Metastatic Liver Carcinoma in the Lung (tissue), 2 donors: ENCODE data around the genes ZNFX1, B4GALT5, SPATA2 and PEDS1.

- PRO-cap, 2 experiments = no peak in any of the 2 experiments
Observed at GRCh38 chr20:48965212-48966276, 44.0 kb downstream of the ARFGEF2 start.

DNA sequence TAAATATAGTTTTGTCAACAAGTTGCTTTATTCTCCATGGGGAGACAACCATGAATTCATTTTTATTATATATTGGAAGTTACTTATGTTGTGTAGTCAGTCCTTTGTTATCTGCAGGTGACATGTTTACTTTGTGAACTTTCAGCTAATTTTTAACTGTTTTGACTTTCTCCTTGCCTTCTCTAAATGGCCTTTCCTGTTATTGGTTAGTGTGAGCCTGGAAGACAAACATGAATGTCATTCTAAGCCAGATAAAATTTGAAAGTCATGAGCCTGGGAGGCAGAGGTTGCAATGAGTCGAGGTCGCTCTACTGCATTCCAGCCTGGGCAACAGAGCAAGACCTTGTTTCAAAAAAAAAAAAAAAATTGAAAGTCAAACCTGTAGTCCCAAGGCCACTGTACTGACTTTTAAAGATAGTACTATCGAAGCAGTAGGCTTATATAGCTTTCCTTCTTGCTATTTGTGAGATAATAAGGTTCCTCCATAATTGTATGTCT is 37.0 kb upstream of the CSE1L start:
- PRO-cap, 2 experiments = peak in 1 of 2 experiments; most common plus-strand start position 283 of the sequence (in 1)

GRCh38 chr20:49275948-49276934 is 1.6 kb downstream of the ZNFX1 start:
- PRO-cap, 2 experiments = no peak in any of the 2 experiments

DNA sequence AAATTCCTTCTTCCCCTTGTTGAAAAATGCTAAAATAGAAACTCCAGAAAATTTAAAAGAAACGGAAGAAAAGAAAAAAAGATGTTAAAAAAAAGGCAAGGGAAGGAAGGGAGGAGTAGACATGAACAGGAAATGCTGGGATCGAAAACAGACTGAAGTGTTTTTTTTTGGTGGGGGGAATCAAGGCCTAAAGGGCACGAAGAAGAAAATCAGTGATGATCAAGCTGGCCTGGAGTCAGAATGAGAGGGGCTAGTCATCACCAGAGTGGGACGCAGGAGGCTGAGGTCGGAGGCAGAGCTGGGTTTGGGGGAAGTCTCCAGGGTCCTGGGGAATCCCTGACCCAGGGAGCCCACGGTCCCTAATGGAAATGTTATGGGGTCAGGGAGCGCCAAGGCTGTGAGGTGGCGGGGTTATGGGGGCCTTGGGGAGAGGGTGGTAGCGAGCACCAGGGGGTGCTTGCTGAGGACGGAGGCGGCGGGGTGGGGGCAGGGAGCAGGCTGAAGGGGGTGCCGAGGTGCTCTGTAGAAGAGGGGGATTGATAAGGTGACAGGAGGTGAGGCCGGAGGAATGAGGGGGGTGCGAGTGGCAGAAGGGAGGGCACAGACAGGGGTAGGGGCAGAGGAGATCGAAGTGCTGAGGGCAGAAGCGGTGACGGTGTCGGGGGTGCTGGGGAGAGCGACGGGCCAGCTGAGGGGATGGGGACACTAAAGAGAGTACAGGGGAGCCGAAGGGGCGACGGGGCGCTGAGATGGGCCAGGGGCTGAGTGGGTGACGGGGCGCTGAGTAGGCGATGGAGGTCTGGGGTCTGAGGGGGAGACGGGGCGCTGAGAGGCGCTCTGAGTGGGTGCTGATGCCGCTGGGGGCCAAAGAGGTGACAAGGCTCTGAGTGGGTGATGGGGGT is 671 bp downstream of the ZNFX1 start:
- PRO-cap, 2 experiments = no peak in any of the 2 experiments

DNA sequence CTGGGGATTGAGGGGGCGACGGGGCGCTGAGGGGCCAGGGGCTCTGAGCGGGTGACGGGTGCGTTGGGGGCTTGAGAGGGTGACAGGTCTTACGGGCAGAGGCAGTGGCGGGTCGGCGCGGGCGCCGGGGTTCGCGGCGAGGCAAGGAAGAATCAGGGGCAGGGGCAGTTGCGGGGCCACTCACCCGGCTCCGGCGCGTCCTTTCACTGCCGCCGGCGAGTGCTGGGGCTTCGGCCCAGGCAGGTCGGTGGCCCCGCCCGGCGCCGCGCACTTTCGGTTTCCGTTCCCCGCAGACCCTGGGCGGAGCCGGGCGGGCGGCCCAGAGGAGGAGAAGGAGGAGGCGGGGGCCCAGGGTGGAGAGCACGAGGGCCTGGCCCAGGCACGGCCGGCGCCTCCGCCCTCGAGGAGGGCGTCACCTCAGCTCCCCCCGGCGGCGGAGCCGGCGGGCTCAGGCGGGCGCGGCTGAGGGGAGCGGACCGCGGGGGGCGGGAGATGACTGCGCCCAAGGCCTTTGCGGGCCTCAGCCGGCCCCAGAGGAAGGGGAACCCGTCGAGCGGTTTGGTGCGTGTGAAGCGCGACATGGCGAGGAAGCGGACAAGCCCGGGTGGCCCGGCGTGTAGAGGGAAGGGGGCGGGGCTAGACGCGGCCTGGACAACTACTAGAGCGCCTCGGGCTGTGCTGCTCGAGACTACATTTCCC is at the start of gene ZNFX1:
ZNFX1 (minus strand) TSS at position 221 of the 699 bp plus-strand sequence.
- PRO-cap, 2 experiments = peak in 2 of 2 experiments; most common plus-strand start position 332 of the sequence (in 1); most common minus-strand start position 208 of the sequence (in 1)

GRCh38 chr20:49344864-49345392 is 67.1 kb upstream of the ZNFX1 start:
- PRO-cap, 2 experiments = no peak in any of the 2 experiments

DNA sequence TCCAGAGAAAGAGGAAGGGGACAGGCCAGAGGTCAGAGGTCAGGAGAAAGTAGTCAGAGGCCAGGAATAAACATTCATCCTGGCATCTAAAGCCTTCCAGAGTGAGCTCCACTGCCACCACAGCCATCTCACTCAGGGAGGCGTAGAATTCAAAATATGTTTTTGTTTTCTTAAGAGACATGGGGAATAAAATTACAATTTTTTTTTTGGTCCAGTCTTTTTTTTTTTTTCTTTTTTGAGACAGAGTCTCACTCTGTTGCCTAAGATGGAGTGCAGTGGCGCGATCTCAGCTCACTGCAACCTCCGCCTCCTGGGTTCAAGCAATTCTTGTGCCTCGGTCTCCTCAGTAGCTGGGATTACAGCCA is 18.0 kb upstream of the PTGIS start:
- PRO-cap, 2 experiments = no peak in any of the 2 experiments

- PRO-cap, 2 experiments = no peak in any of the 2 experiments
Observed at GRCh38 chr20:49604334-49604911, 36.5 kb upstream of the PTGIS start.

DNA sequence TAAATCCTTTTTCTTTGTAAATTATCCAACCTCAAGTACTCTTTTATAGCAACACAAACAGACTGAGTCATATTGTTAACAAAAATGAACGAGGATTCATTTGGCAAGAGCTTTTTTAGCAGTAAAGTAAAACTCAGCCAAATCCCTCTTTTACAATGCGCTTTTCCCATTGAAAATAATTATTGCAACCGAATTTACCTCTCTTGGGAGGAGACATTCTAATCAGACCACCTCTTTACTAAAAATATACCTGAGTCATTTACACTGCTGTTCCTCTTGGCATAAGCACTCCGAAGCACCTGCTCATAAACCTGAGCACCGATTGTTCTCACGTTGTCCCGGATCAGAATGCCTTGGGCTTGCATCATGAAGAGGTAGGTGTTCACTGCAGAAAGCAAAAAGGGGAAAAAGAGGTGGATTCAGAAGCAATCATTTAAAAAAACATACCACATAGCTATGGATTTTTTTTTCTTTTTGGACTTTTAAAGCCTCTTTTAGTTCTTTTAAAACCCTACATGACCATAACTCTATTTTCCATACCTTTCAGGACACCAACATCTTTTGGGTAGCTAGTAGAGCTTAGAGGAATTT is 57.3 kb downstream of the B4GALT5 start:
- PRO-cap, 2 experiments = no peak in any of the 2 experiments

- PRO-cap, 2 experiments = no peak in any of the 2 experiments
Observed at GRCh38 chr20:49669010-49669405, 44.7 kb downstream of the B4GALT5 start.

DNA sequence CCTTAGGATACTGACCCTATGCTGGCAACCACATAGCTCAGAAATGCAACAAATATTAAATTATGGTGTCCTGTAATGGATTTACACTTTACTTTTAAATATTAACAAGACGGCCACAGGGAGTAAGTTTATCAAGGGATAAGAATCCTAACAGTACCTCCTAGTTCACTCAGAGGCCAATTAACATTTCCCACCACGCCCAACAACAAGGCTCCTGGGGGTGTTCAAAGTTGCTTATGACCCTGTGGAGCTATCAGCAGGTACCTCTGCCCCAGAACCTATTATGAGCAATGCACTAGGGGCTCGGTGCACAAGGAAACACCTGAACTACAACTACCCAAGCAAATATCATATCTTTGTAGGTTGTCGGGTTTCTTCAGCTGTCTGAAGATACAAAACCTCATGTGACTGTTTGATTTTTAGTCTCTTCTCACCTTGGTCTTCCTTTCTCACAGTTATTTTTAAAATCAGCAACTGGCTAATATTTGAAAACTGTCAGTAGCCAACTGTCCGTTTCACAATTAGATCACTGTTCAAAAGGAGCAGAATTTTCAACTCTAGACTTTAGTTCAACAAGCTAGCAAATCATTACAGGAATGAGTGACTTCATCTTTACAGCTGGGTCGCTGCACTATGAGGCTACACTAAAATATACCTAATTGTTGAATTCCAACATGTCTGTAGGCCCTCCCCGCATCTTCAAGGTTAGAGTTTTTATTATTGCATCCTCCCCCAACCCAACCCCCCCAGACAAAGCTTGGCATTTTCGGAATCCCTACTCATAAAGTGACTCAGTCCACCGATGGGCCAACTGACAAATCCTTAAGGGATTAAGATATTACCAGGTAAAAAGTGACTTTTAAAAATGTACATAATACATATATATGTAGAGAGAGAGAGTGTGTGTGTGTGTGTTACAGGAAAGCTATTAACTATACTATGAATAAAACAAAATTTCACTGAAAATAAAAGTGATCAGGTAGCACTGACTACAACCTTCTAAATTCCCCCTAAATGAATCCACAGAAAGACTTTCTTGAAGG is 38.1 kb downstream of the B4GALT5 start:
- PRO-cap, 2 experiments = no peak in any of the 2 experiments

GRCh38 chr20:49713817-49714297 is at the start of gene B4GALT5:
TSS of gene B4GALT5 (minus strand) at chr20:49713878.
- PRO-cap, 2 experiments = peak in 2 of 2 experiments; most common plus-strand start chr20:49713960 (in 1); most common minus-strand start chr20:49713878 (in 2)

GRCh38 chr20:49724420-49725416 is 11.0 kb upstream of the B4GALT5 start:
- PRO-cap, 2 experiments = no peak in any of the 2 experiments

- PRO-cap, 2 experiments = peak in 1 of 2 experiments; most common plus-strand start chr20:49785989 (in 1)
Observed at GRCh38 chr20:49785614-49786246, 26.9 kb upstream of the SLC9A8 start.

GRCh38 chr20:49794337-49794839 is 18.2 kb upstream of the SLC9A8 start:
- PRO-cap, 2 experiments = no peak in any of the 2 experiments

- PRO-cap, 2 experiments = peak in 2 of 2 experiments; most common plus-strand start chr20:49915822 (in 2); most common minus-strand start chr20:49915492 (in 1)
Observed at GRCh38 chr20:49915225-49916179, at the start of gene SPATA2. TSS of gene SPATA2 (minus strand) at chr20:49915529.

- PRO-cap, 2 experiments = no peak in any of the 2 experiments
Observed at GRCh38 chr20:50012494-50013139, 29.8 kb downstream of the SNAI1 start.

- PRO-cap, 2 experiments = peak in 2 of 2 experiments; most common plus-strand start chr20:50153928 (in 1); most common minus-strand start chr20:50153723 (in 2)
Observed at GRCh38 chr20:50153500-50154192, at the start of gene PEDS1. TSS of gene PEDS1 (minus strand) at chr20:50153723.

DNA sequence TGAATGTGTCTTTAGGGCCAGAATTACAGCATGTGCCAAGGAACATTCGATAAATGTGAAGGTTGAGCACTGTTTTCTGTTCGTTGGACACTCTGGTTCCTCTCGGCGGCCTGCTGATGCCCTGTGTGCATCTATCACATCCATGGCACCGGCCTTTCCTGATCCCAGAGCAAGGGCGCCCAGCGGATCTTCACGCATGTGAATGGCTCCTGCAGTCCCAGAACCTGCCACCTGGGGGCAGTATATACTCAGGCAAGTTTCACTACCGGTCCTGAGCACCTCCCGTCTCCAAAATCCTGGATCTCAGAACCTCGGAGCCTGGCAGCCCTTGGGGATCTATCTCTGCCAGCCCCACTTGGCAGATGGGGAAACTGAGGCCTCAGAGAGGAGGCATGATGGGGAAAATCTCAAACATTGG is 4.4 kb upstream of the CEBPB start:
- PRO-cap, 2 experiments = peak in 1 of 2 experiments; most common plus-strand start position 306 of the sequence (in 1)

DNA sequence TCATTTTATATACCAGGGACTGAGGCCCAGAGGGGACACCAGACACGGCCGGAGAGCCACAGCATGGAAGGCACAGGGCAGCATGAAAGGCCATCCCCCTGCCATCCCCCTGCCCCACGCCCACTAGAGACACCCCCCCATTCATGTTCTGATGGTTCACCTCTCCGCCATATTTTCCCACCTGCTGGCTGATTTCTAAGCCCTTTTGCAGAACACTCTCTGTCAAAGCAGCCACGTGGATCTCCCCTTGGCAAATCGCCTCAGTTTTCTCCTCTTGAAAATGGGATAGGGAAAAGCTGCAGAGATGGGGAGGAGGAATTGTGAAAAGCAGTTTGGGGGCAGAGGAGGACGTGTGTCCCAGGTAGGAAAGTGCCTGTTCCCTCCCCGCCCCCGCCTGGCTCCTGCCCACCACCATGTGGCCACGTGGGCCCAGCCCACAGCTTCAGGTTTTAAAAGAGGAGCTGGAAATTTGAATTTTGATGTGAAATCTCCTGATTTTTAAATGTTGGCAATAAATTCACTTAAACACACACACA is 3.7 kb upstream of the CEBPB start:
- PRO-cap, 2 experiments = no peak in any of the 2 experiments